Daoy (cell line): ENCODE results near the genes IFNA17, TUSC1 and TMEM215.

DNA sequence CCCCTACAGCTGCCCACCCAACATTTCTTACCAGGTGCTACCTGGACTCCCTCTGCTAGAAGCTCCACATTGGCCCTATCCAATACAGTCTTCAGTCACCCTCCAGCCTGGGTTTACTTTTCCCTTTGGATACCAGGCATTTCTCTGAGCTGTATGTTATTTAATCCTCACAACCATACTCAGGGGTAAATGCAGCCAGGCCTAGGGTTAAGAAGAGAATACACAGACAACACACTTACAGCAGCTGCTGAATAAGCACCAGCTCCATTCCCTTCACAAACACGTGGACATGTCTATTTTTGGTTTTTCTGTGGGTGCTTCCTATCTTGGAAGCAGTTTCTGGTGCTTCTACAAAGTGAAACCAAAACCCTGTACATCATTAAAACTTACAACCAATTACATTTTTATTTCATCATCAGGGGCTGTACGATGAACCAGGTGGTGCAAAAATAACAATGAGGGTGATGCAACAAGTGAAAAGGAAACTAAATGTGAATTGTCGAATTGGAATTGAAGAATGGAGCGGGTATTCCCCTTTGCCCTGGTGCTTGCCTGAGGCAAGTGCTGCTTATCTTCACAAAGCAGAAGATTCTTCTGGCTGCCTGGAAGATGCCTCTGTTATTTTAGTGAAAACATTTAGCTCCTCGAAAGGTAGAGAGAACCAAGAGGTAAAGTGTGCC is 18.5 kb upstream of the IFNB1 start:
- RAMPAGE, long total RNA, result no peak

- RAMPAGE, long total RNA, result no peak
These were observed at the start of gene IFNA17 for GRCh38 chr9:21228007-21228460. Gene IFNA17 (minus strand): TSS chr9:21228222.

- RAMPAGE, long total RNA, result no peak
These were observed 45.9 kb upstream of the IFNE start for GRCh38 chr9:21527989-21528444.

- RAMPAGE, long total RNA, result no peak
These were observed 453 bp upstream of the MTAP start for GRCh38 chr9:21801997-21802368.

DNA sequence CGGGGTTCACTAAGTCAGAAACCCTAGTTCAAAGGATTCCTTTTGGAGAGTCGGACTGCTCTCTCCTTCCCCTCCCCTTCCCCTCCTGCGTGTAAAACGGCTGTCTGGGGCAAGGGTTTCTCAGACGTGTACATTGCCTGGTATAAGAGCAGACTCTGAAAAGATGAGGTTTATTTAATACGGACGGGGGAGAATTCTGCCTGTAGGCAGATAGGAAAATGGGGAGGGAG is 756 bp upstream of the CDKN2A start:
- RAMPAGE, long total RNA, result no peak

GRCh38 chr9:22005050-22006206 is 3.7 kb downstream of the CDKN2B start:
- RAMPAGE, long total RNA, result no peak

- RAMPAGE, long total RNA, result no peak
These were observed 94.2 kb upstream of the CDKN2B start for GRCh38 chr9:22103159-22103856.

- RAMPAGE, long total RNA, result no peak
These were observed at the start of gene TUSC1 for GRCh38 chr9:25677747-25678950. Gene TUSC1 (minus strand): TSS chr9:25678444.

GRCh38 chr9:26891387-26892070 is 1.1 kb downstream of the CAAP1 start:
- RAMPAGE, long total RNA, result no peak

DNA sequence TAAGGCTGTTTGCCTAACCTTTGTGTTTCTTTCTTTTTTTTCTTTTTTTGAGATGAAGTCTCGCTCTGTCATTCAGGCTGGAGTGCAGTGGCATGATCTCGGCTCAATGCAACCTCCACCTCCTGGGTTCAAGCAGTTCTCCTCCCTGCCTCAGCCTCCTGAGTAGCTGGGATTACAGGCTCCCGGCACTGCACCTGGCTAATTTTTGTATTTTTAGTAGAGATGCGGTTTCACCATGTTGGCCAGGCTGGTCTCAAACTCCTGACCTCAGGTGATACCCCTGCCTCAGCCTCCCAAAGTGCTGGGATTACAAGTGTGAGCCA is 298 bp upstream of the LRRC19 start:
- RAMPAGE, long total RNA, result no peak

GRCh38 chr9:27434706-27434995 is 89.4 kb upstream of the IFNK start:
- RAMPAGE, long total RNA, result no peak

- RAMPAGE, long total RNA, result no peak
These were observed 63.5 kb upstream of the IFNK start for GRCh38 chr9:27460271-27461230.

GRCh38 chr9:27475158-27475506 is 49.0 kb upstream of the IFNK start:
- RAMPAGE, long total RNA, result no peak

- RAMPAGE, long total RNA, result no peak
These were observed 1.3 kb downstream of the LINGO2 start for GRCh38 chr9:29212010-29212572.

GRCh38 chr9:32404341-32404724 is 19.9 kb downstream of the ACO1 start:
- RAMPAGE, long total RNA, result no peak

- RAMPAGE, long total RNA, result no peak
These were observed 9.5 kb upstream of the SMIM27 start for GRCh38 chr9:32542514-32543070.

- RAMPAGE, long total RNA, result no peak
These were observed at the start of gene TMEM215 for GRCh38 chr9:32783152-32784122. Gene TMEM215 (plus strand): TSS chr9:32783540.

DNA sequence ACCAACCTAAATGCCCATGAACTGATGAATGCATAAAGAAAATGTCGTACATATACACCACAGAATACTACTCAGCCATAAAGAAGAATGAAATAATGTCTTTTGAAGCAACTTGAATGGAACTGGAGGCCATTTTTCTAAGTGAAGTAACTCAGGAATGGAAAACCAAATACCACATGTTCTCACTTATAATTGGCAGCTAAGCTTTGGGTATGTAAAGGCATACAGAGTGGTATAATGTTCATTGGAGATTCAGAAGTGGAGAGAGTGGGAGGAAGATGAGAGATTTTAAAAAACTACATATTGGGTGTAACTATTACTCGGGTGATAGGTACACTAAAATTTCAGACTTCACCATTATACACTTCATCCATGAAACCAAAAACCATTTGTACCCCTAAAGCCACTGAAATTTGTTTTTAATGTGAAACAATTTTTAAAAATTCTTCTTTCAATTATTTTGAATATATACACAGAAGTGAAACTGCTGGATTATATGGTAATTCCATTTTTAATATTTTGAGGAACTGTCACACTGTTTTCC is 2.7 kb upstream of the APTX start:
- RAMPAGE, long total RNA, result no peak

- RAMPAGE, long total RNA, result no peak
These were observed 1.0 kb upstream of the DNAJA1 start for GRCh38 chr9:33023896-33024555.

- RAMPAGE, long total RNA, result no peak
These were observed 8.1 kb downstream of the DNAJA1 start for GRCh38 chr9:33032912-33033754.